Measurements from ENCODE around the gene CMC1.

DNA sequence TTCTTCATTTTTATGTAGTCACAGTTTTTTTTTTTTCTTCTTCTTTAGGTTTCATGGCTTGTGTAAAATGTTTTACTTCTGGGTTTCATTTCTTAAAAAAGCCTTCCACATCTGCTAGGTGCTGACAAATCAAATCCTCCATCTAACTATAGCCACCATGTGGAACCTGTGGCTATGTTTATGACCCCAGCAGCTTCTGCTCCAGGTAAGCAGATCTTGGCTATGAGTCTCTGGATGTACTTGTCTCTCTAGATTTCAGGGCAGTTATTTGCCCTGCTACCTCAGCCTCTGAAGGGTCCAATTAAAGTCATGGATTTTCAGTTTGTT, 44.5 kb downstream of the OXSM start:
- PRO-cap, 2 experiments = no peak in any of the 2 experiments

GRCh38 chr3:27376022-27376860, 7.1 kb upstream of the NEK10 start:
- PRO-cap, 2 experiments = no peak in any of the 2 experiments

- PRO-cap, 2 experiments = no peak in any of the 2 experiments
Observed at GRCh38 chr3:27468725-27469328, 15.4 kb downstream of the SLC4A7 start.

GRCh38 chr3:27482866-27483676, 1.1 kb downstream of the SLC4A7 start:
- PRO-cap, 2 experiments = no peak in any of the 2 experiments

DNA sequence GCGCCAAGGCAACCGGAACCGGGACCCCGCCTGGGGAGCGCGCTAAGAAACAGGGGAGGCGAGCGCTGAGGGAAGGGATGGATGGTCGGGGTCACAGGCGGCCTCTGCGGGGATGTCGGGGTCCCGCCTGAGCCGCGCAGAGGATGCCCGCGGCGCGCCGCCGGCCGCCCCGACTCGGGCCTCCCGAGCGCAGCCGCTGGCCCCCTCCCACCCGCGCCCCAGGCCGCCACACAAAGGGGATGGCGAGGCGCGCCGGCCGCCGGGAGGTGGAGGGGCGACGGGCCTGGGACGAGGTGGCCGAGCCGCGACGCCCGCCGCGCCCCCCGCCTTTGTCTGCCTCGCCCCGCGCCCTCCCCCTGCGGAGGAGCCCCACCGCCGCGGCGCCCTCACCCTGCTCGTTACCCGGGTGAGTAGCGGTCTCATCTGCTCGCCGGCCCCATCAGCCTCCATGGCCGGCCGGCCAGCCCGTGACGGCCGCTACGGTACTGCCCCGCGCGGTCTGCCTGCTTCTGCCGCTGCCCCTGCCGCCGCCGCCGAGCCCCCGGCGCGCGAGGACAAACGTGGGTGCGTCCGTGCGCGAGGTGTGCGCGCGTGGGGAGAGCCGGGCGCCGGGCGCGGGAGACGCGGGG, 393 bp downstream of the SLC4A7 start:
- PRO-cap, 2 experiments = no peak in any of the 2 experiments

DNA sequence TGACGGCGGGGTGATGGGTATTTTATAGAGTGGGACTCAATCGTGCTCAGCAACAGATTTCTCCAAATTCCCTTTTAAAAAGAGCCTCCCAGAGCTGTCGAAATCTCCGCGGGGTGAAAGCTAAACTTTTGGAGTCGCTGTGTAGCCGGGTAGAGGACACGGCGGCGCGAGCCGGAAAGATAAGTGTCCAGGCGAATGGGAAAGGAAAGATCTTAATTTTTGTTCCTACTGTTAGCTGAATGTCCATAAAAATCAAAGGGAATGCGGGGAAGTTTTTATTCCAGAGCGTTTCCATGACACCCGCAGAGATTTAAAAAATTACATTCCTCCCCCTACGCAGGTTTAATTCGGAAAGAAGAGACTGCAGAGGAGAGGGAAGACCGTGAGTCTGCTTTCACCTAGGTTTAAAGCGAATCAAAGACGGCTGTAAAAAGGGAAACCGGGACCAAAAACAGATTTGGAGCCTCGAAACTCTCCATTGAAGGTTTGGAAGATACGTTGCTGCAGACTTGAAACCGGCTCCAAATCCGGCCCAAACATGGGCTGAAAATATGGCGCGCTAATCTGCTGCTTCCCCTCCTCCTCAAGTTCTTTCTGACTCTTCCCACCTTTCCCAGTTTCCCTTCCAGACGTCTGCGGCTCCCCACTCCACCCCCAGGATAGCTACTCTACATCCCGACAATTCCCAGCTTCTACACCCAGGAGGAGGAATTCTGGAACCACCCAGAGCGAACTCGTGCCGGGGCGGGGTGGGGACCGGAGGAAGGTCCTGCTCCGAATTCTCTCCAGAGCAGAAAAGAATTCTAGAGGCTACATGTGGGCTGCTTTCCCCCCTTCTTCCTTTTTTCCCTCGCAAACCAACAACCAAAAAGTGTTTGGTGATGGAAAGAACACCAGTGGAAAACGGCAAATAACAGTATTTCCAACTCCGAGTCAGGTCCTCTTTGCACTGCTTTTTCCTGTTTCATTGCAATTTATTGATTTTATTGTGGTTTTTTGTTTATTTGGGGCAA, 8.7 kb downstream of the EOMES start:
- PRO-cap, 2 experiments = no peak in any of the 2 experiments

- PRO-cap, 2 experiments = no peak in any of the 2 experiments
Observed at GRCh38 chr3:28059055-28059777, 182.2 kb upstream of the CMC1 start.

DNA sequence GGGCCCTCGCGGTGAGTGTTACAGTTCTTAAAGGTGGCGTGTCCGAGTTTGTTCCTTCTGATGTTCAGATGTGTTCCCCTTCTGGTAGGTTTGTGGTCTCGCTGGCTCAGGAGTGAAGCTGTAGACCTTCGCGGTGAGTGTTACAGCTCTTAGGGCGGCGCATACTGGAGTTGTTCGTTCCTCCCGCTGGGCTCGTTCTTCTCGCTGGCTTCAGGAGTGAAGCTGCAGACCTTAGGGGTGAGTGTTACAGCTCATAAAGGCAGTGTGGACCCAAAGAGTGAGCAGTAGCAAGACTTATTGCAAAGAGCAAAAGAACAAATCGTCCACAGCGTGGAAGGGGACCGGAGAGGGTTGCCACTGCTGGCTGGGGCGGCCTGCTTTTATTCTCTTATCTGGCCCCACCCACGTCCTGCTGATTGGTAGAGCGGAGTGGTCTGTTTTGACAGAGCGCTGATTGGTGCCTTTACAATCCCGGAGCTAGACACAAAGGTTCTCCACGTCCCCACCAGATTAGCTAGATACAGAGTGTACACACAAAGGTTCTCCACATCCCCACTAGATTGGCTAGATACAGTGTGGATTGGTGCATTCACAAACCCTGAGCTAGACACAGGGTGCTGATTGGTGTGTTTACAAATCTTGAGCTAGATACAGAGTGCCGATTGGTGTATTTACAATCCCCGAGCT, 41.8 kb upstream of the CMC1 start:
- PRO-cap, 2 experiments = no peak in any of the 2 experiments

GRCh38 chr3:28241133-28242187, at the start of gene CMC1:
TSS of gene CMC1 (plus strand) at chr3:28241619.
- PRO-cap, 2 experiments = peak in 2 of 2 experiments; most common plus-strand start chr3:28241561 (in 1); most common minus-strand start chr3:28241441 (in 1)

DNA sequence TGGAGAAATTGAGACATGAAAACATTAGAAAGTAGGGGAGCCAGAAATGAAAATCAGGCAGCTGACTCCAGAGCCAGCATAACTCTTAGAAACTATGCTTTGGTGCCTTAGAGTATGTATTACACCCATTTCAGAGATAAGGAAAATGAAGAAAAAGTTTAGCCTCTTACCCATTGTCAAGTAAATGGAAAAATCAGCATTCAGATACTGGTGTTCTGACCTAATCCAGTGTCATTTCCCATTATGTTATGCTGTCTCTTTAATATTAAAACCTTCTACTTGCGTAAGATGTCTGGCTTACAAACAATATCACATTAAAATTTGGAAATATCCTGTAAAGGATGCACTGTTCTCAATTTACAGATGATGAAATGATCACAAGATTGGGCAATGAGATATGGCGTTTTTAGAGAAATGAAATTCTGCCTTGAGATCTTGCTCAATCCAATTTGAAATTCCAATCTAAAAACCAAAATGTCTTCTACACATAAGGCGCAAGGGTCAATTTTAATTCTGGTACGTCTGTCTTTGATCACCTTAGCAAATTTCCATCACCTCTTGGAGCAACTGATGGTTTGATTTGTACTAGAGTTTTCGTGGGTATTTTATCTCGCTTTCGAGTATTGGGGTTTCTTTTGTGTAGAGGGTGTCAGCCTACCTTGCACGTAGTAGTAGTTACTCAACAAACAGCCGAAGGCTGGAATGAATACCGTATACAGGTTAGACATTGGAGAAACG, 937 bp upstream of the ZCWPW2 start:
- PRO-cap, 2 experiments = no peak in any of the 2 experiments

DNA sequence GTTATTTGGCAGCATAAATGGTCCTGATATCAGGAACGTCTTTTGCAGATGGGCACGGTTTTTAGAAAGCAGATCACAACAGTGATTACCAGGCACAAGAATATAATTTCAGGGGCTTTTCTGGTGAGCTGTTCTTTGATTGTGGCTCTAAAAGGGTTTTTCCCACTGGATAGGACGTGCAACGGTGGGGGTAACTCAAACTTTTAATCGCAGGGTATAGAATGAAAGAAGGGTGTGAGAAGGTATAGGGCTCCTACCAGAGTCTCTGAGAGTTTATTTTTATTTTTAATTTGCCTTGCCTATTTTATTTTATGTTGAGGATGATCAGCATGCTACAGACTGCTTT, 1.1 kb downstream of the RBMS3 start:
- PRO-cap, 2 experiments = no peak in any of the 2 experiments

- PRO-cap, 2 experiments = no peak in any of the 2 experiments
Observed at GRCh38 chr3:29311648-29312270, 30.9 kb downstream of the RBMS3 start.

DNA sequence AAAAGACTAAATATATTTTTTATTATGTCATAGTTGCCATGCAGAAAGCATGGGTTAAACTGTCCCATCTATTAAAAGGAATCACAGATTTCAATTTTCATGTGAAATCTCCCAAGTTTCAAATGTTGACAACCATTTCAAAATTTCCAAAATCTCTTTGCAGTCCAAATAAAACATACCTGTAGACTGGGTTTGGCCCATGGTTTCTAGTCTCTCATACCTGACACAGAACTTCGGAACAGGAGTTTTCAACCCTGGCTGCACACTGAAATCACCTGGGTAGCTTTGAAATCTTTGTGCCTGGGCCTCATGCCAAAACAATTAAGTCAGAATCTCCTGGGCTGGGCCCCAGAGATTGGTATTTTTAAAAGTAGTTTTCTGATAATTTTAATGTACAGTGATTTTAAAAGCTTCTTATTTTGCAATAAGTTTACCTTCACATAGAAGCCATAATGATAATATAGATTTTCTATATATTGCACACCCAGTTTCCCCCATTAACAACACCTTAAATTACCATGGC, 476.5 kb downstream of the RBMS3 start:
- PRO-cap, 2 experiments = no peak in any of the 2 experiments

- PRO-cap, 2 experiments = no peak in any of the 2 experiments
Observed at GRCh38 chr3:29759287-29760042, 478.6 kb downstream of the RBMS3 start.

- PRO-cap, 2 experiments = no peak in any of the 2 experiments
Observed at GRCh38 chr3:30161434-30161779, 445.0 kb upstream of the TGFBR2 start.

DNA sequence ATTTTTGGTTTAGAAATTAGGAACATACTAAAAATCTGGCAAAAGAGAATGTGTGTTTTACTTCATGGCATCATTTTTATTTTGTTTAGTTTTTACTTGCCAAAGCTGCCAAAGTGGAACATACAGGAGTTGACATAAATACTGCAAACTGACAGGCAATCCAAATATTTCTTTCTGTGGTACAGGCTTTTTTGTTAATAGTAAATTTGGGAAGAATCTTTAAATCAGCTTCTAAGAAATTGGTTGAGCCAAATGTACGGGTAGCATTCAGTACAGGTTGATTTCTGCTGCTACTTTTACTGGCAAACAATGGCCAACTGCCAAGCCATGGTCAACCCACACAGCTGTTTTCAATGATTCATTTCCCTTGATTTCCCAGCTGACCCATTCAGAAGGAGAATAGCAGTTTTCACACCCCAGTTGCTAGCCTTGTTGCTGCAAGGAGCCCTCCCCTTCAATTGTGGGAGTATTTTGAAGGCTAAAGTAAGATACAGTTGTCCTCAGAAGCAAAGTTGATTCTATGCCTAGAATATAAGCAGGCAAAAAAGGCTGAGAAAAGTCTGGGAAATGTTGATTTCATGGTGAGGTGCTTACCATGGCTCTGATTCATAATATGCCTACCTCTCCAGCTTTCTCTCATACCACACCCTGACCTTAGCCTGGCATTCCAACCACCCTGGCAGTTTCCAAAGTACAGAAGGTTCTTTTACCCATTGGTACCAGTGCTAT, 320.4 kb upstream of the TGFBR2 start:
- PRO-cap, 2 experiments = no peak in any of the 2 experiments

DNA sequence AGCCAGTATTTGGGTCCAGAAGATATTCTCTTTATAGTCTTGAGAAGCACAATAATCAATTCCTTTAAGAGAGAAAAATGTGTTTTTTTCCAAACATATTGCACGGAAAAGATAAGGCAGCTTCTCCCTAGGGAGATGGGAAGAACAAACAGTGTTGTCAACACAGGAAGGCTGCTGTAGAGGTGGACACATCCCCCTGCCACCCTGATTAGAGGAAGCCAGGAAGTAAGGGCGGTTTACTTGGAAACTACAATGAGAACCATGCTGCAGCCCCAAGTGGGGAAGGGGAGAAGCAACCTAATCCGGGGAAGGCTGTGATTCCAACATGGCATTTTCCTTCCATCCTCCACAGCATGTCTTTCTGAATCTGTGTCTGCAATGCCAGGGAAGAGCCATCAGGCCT, 256.9 kb upstream of the TGFBR2 start:
- PRO-cap, 2 experiments = no peak in any of the 2 experiments

GRCh38 chr3:30440704-30441374, 165.6 kb upstream of the TGFBR2 start:
- PRO-cap, 2 experiments = no peak in any of the 2 experiments

DNA sequence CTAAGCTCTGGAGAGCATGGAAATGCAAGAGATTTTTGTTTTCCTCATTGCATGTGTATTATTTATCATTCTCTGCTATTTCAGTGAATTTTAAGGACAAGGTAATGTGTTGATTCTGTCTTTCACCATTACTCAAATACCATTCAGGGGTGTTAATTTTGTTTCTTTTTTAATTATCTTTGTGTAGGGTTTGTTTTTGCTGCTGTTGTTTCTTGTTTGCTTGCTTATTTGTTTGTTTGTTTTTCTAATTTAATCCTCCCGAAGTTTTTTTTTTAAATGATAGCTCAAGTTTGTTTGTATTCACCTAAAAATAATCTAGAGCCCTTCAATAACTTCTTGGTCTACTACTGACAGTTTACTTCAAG, 131.7 kb upstream of the TGFBR2 start:
- PRO-cap, 2 experiments = no peak in any of the 2 experiments

DNA sequence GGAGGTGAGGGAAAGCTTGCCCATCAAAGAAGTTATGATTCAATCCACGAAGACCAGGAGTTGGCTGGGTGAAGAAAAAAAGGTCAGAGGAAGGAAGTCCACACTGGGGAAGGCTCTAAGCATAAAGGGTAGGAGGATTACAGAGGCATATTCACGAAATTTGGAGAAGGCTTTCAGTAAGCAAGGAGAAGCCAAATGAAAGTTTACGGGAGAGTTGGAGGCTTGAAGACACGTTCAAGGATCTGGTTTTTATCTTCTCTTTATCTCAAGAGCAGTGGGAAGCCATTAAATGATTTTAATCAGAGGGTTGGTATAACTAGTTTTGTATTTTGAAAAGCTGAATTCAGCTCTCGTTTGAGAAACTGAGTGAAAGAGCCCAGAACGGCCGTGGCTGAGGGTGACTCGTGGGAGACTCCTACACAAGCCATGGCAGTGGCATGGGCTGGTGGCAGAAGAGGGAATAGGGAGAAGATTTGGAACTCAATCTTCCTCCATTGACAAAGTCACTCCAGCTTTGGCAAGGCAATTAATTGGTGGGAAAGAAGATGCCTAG, 1.7 kb upstream of the TGFBR2 start:
- PRO-cap, 2 experiments = no peak in any of the 2 experiments

Data from Metastatic Liver Carcinoma in the Adrenal Gland (tissue), 2 donors.